Neural cell (in vitro differentiated cells): ENCODE measurements around the genes ILF2 and ATP8B2.

DNA sequence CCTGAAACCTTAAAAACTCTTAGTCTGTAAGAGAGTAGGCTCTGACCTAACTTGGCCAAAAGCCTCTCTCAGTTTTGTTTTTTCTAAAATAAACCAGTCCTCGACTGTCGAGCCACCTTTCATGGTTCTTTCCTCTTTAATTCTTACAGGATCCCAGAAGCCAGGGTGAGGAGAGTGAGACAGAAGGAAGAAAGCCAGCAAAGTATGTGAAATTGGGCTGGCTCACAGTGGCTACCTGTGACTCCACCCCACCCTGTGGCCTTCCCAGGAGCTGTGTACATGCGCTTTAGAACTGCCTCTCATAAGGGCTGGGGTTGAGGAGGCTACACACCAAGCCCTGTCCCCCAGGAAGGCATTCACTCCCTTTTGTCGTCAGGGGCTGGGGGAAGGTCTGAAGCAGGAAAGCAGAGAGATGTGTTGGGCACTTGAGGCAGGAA, 4.5 kb downstream of the PGLYRP4 start:
- RAMPAGE, long total RNA = no peak

GRCh38 chr1:153356973-153357300, 717 bp upstream of the S100A9 start:
- RAMPAGE, long total RNA = no peak

DNA sequence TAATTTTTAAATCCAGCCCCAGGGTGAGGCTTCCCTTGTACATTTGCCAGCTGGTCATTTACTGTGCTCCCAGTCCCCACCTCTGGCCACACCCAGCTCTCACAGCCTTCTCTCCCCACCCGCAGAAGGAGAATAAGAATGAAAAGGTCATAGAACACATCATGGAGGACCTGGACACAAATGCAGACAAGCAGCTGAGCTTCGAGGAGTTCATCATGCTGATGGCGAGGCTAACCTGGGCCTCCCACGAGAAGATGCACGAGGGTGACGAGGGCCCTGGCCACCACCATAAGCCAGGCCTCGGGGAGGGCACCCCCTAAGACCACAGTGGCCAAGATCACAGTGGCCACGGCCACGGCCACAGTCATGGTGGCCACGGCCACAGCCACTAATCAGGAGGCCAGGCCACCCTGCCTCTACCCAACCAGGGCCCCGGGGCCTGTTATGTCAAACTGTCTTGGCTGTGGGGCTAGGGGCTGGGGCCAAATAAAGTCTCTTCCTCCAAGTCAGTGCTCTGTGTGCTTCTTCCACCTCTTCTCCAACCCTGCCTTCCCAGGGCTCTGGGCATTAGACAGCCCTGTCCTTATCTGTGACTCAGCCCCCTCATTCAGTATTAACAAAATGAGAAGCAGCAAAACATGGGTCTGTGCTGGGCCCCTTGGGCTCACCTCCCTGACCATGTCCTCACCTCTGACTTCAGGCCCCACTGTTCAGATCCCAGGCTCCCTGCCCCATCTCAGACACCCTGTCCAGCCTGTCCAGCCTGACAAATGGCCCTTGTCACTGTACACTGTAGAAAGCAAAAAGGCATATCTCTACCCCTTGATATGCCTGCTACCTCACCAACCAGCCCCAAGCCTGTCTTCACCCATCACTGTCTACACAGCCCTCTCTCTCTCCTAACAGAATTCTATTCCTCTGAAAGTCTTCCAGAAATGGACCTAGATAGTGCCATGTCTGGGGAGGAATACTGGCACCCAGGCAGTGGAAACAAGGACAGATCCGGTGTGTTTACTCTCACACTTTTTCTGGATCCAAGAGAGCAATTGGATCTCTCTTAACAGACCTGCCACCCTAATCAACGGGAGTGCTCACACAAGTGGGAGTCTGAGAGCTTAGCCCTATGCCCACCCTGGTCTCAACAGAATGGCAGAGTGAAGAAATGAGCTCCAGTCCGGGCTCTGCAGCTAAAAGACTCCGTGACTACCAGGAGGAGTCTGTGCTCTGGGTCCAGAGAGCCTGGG, 3.3 kb downstream of the S100A9 start:
- RAMPAGE, long total RNA = no peak

GRCh38 chr1:153606436-153606651, 6.6 kb downstream of the S100A16 start:
- RAMPAGE, long total RNA = no peak

GRCh38 chr1:153623153-153623474, 4.2 kb downstream of the S100A13 start:
- RAMPAGE, long total RNA = no peak

DNA sequence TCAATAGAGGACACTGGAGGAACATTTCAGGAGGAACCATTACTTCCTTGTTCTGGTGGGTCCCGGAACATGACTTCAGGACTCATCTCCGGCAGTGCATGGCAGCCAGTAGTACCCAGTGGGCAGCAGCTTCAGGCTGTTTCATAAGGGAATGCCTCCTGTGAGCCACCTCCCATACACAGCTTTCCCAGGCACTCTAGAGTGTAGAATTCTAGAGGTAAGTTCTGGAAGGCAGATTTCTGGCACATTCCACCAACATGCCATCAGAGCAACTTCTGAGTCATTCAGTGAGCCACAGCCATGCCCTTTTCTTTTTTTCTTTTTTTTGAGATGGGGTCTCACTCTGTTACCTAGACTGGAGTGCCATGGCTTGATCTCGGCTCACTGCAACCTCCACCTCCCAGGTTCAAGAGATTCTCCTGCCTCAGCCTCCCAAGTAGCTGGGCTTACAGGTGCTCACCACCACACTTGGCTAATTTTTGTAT, 5.3 kb upstream of the SNAPIN start:
- RAMPAGE, long total RNA = no peak

- RAMPAGE, long total RNA = start-site peak on the minus strand at chr1:153670941-153670993, 4,350 and 3,492 reads in 2 replicates
Observed at GRCh38 chr1:153670783-153671318, at the start of gene ILF2. ILF2 (minus strand) TSS chr1:153670993.

DNA sequence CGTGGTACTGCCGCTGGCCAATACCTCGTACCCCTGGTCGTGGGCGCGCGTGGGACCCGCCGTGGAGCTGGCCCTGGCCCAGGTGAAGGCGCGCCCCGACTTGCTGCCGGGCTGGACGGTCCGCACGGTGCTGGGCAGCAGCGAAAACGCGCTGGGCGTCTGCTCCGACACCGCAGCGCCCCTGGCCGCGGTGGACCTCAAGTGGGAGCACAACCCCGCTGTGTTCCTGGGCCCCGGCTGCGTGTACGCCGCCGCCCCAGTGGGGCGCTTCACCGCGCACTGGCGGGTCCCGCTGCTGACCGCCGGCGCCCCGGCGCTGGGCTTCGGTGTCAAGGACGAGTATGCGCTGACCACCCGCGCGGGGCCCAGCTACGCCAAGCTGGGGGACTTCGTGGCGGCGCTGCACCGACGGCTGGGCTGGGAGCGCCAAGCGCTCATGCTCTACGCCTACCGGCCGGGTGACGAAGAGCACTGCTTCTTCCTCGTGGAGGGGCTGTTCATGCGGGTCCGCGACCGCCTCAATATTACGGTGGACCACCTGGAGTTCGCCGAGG, 811 bp downstream of the NPR1 start:
- RAMPAGE, long total RNA = no peak

DNA sequence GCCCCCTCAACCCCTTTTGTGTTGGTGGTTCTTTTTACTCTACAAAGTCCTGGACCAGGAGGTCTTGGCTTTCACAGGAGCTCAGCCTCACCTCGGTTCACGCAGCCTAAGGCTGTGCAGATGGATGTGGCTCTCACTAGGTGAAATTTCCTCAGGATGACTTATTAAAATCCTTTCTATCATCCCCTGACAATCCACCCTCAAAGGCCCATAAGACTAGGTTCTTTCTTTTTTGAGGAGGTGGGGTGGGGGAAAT, 30.5 kb downstream of the SLC27A3 start:
- RAMPAGE, long total RNA = no peak

DNA sequence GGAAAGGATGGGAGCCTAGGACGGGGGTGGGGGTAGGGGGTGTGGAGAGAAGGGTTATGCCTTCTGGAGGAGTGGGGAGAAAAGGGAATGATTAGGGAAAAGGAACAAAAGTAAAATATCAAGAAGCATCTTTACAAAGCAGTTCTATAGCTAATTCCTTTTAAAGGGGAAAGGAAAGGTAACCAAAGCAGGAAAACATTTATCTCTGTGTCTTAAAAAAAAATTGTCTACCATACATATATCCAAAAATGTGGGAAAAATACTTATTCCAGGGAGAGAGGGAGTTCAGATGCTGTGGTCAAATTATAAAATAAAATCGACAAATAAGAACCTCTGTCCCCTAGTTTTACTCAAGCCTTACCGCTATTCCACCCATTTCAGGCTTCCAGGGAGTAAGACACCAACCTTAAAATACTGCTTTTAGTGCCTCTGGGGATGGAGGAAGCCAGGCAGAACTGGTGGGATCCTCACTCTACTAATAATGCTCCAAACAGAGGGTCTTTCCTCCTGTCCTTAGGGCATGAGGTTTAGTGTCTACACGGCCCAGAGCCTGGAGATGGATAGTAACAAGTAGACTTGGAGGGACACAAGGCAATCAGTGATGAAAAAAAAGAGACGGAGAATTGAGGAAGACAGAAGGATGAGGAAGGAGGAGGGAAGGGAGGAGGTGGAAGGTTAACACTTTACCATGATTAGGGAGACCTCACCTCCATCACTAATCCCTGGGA, 31.7 kb downstream of the SLC27A3 start:
- RAMPAGE, long total RNA = no peak

DNA sequence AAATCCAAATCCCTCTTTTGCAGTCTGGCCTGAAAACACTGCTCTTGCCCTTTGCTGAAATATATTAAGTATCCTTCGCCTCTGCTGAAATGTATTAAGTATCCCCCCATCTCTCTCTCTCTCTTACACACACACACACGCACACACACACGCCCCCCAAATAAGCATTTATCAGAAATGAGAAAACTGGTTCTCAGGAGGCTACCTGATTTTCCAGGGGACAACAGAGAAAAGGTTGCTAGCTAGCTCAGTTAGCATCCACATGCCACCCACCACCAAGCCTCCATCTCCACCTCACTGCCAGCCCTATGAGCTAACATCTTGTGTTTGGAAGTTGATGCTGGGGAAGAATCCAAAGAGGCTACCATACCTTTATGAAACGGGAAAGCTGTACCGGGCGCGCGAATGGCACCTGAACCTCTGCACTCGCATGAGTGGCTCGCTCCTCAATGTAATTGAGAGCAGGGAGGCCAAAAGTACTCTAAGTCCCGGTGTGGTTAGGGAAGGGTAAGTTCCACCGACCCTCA, 1.2 kb downstream of the GATAD2B start:
- RAMPAGE, long total RNA = no peak

DNA sequence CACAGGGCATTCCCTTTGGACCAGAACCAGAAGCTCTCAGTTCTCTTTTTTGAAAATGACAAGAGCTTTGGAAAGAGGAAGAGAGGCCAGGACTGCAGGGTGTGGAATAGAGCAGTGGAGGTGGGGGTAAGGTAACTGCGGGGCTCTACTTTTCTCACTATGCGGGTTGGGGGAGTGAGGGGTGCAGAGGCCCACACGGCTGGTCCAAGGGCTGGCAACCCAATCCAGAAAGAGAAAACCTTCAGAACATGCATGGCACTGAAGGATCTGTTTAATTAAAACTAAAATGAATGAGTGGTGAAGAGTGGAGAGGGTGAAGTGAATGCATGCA, 413 bp upstream of the DENND4B start:
- RAMPAGE, long total RNA = no peak

DNA sequence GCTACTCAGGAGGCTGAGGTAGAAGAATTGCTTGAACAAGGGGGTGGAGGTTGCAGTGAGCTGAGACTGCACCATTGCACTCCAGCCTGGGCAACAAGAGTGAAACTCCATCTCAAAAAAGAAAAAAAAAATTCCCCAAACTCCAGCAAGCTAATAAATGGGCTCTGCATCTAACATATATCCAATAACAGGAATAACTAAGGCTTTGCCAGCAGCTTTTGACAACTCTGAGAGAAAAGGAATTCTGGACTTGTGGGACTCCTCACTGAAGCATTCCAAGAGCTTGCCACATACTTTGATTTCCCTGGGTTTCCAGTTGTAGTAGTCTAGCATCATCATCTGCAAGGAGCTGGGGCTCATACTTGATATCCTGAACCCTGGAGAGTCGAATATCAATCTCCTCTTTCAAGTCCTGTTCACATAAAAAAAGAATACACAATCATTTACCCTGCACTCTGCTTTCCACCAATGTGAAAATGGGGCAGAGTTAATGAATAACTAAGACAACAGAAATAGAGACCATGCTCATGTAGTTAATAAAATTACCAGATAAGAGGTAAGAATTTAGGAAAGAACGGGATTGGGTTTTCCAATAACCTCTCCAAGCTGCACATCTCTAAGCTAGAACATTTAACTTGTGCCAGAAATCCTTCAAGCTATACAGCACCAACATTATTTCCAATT, 6.1 kb downstream of the C1orf43 start:
- RAMPAGE, long total RNA = no peak

DNA sequence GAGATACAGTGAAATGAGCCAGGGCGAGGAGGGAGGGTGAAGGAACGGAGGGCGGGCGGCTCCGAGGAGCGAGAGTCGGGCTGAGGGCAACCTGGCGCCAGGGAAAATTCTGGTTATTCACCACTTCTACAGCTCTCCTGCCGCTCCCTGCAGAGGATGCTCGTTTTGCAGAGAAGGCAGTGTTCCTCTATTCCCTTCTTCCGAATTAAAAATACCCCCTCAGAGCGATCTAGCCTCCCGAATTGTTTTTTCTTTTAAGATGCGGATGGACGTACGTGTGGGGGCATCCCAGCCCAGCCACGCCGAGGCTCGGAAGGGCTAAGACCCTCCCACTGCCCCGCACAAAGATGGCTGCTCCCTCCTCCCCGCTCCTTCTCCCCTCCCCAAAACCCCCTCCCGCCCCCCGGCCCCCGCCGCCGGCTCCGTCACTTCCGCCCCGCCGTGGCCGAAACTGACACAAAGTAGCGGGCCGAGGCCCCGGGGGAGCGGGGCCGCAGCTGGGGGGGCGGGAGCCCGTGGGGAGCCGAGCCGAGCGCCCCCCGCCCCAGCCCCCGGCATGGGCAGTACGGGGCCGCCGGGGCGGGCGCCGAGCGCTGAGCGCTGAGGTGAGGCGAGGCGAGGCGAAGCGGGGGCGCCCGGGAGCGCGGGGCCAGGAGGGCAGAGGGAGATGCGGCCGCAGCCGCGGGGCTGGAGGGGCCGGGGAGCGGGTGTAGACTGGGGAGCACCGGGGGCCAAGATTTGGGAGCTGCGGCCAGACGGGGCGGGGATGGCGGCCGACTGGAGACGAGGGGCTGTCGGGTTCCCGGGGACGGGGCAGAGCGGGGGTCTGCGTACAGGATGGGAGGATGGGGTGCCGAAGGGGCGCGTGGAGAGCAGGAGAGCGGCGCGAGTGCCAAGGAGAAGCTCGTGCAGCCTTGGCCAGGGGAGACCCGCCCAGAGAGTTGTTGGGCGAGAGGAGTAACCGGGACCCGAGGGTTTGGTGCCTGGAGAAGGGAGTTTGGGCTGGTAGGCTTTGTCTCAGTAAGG, at the start of gene ATP8B2:
ATP8B2 (plus strand) TSS at position 428 of the 1,026 bp plus-strand sequence.
- RAMPAGE, long total RNA = start-site peak on the minus strand centred at position 291 of the sequence, 61 bp wide, 41 and 60 reads in 2 replicates

- RAMPAGE, long total RNA = no peak
Observed at GRCh38 chr1:154334968-154335295, 9.6 kb downstream of the ATP8B2 start.

DNA sequence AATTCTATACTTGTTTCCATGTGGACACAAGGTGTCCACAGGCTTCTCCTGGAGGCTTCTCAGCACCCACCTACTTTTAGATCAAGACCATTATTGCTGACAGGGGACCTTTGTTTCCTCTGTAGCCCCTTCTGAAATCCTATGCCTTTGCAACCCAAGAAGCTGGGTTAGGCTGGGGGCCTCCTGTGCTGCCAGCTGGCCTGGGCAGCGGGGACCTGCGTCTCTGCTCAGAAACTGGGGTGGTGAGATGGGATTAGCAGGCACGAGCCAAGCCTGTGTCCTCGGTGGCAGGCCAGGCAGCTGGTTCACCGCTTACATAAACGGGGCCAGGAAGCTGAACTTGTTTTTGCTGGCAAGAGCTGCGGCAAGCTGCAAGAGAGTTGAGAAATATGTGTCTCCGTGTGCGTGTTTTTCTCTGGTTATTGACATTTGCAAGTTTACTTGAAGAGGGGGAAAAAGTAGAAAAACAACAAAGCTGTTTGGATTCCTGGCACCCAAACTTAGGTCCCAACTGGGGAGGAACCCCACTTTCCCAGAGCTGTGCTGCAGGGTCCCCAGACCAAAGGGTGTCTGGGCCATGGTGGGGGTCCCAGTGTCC, 14.3 kb downstream of the IL6R start:
- RAMPAGE, long total RNA = no peak

DNA sequence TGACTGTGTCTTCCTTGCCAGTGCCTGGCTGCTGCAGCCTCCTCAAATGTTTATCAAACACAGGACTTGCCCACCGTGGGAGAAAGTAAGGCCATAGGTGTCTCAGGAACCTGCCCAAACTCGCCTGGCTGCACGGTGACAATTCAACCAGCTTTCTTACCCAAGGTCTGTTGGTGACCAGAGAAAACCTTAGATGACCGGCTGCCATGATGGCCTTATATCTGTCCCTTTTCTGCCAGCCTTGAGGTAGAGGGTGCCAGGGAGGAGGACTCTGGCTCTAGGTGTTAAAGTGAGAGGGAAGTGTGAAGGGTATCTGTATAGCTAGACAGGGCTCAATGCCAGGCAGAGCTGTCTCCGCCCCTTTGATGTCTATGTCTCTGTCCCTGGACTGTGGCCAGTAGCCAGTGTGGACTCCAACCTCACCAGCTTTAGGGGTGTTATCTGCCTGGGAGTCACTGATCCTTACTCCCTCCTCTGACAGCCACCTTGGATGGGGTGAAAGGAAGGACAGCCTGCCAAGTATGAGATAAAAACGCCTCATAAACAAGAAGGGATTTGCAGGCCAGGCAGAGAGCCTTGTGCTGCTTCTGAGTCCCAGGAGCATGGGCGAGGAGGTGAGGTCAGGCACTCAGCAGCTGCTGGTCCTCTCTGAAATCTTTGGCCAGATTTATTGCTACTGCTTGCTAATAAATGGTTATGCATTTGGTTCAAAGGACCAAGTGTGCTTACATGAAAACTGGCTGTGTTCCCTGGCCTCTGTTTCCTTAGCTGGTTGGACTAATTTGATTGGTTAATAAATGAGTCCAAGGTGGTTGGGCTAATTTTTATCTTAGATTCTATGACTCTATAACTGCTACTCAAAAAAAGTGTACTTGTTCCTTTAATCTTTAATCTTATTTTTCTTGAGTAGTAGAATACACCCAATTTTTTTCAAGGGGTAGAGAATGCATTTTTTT, 22.5 kb downstream of the IL6R start:
- RAMPAGE, long total RNA = no peak

GRCh38 chr1:154441849-154442456, 36.8 kb downstream of the IL6R start:
- RAMPAGE, long total RNA = no peak

DNA sequence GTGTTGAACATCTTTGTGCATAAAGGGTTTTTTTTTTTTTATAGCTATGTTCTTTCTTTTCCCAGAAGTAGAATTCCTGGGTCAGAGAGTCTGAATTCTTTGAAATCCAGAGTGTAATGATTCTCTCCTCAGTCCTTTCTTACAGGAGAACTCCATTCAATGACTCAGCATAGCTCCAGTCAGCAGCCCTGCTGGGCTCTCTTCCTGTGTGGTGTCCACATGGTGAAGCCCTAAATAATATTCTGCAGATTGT, 39.0 kb upstream of the TDRD10 start:
- RAMPAGE, long total RNA = no peak

GRCh38 chr1:154556371-154556914, 2.0 kb downstream of the UBE2Q1 start:
- RAMPAGE, long total RNA = no peak